Left lung (tissue), 1 donor: ENCODE data around the genes RPL22, KLHL21 and DNAJC11.

DNA sequence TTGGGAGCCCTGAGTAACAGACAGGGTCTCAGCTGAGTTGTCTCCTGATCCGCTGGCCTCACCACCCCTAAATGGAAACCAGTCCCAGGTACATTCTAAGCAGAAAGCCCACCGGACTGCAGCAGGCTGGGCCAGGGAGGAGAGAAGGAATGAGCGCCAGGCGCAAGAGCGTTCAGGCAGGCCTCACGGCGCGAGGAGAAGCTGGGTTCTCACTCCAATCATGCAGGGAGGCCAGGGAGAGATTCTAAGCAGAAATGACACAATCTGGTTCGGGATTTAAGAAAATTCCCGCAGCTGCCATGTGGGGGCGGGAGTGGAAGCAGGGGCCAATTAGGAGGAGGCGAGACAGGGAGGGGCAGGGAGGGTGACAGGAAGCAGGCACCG is 12.0 kb downstream of the NPHP4 start:
- PRO-cap = no peak

DNA sequence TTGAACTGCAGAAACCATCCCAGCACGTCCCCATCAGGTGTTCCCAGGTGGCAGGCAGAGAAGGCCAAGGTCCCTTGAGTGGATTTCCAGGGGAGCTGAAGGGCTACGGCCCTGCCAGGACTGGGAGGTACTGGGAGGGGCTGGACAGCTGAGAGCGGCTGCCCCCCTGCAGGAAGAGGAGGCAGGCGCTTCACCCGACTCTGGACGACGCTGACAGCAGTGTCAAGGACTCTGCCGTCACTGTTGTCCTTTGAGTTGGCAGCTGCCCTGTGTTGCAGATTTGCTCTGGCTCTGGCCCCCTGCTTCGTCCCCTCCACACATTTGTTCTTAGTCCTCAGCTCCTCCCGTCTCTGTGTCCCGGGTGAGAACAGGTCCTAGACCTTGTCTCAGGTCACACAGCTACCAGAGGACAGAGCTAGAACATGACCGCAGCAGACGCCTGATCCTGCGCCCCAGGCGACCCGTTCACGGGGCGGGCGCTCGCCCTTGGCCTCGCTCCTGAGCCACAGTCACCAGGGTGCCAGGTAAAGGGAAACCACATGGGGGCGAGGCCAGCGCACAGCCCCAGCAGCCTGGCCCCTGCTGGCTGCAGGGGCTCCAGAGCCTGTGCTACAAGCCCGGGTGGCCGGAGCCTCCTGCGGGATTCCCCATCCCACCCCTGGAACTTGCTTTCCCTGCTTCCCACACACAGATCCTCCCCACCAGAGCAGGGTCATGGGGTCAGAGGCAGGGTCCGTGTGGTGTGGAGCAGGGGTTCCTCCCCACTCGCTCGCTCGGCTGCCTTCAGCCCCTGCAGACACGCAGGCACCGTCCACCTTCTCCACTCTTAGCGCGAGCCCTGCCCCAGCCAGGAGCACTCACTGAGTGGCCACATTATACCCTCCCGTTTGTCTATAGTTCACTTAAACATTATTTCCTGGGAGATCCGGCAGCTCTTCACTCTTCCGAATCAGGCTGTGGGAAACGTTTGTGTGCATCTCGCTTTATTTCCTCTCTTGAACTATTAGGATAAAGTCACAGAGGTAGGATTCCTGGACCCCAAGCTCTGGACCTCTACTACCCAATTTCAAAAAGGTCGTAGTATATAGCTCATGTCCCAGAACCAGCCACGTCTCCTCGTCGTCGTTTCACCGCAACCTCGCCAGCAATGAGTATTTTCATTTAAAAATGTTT is 10.8 kb upstream of the NPHP4 start:
- PRO-cap = no peak

- PRO-cap = no peak
Observed at GRCh38 chr1:6012503-6012933, 20.3 kb upstream of the NPHP4 start.

DNA sequence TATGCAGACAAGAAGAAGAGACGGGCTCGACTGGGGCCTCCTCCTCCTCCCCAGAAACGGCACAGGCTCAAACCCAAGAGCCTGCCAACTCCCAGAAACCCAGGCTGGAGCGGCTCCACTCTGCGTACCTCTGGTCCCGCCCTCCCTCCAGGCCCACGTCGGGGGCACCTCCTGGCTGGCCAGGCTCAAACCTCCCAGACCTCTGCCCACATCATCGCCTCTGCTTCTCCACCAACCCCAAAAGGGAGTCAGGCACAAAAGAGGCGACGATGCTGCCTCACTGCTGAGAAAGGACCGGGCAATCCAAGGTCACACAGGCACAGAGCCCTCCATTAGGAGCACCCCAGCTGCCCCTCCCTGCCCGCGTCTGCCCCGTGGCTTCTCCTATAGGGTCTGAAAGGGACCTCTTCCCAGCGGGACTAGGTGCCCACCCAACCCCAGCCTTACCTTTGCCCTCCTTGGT is 25.9 kb downstream of the CHD5 start:
- PRO-cap = no peak

DNA sequence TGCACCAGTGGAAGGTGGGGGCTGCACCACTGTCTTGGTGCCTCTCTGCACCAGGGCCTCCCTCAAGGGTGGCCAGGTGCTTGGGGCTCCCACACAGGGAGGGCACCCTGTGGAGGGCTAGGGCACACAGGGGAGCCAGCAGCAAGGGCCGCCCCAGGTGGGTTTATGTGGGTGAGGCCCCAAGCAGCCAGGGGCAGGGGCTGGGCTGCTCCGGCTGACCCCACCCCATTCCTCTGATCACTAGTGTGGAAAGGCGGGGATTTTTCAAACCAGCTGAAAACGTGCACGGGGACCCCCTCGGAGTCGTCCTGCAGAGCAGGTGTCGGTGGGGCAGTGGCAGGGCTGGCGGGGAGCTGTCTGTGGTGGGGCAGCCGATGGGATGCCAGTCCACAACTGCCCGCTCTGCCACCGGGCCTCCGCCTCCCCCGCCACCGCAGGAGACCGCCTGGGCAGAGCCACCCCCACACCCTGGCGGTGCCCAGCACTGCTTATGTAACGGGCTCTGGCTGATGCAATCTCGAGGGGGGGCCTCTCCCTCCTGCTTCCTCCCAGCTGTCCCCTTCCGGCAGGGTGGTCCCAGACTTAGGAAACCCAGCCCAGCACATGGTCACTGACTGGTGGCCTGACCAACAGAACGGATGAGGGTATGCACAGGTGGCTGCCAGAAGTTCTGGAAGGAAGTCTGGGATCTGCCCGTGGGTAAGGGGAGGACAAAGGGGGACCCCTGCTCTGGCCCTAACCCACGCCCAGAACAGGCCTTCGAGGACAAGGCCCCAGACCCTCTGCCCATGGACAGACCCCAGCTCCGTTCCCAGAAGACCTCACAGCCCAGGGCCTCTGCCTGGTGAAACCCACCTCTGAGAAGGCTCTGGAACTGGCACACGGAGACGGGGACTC is 9.4 kb downstream of the CHD5 start:
- PRO-cap = unidirectional peak, minus-strand start at position 433 of the sequence

- PRO-cap = bidirectional peak, plus-strand start at chr1:6199771, minus-strand start at chr1:6199555
Observed at GRCh38 chr1:6199483-6200205, at the start of gene RPL22. Gene RPL22, minus strand, starts transcription at chr1:6199595.

- PRO-cap = no peak
Observed at GRCh38 chr1:6418829-6419444, 782 bp downstream of the HES2 start.

DNA sequence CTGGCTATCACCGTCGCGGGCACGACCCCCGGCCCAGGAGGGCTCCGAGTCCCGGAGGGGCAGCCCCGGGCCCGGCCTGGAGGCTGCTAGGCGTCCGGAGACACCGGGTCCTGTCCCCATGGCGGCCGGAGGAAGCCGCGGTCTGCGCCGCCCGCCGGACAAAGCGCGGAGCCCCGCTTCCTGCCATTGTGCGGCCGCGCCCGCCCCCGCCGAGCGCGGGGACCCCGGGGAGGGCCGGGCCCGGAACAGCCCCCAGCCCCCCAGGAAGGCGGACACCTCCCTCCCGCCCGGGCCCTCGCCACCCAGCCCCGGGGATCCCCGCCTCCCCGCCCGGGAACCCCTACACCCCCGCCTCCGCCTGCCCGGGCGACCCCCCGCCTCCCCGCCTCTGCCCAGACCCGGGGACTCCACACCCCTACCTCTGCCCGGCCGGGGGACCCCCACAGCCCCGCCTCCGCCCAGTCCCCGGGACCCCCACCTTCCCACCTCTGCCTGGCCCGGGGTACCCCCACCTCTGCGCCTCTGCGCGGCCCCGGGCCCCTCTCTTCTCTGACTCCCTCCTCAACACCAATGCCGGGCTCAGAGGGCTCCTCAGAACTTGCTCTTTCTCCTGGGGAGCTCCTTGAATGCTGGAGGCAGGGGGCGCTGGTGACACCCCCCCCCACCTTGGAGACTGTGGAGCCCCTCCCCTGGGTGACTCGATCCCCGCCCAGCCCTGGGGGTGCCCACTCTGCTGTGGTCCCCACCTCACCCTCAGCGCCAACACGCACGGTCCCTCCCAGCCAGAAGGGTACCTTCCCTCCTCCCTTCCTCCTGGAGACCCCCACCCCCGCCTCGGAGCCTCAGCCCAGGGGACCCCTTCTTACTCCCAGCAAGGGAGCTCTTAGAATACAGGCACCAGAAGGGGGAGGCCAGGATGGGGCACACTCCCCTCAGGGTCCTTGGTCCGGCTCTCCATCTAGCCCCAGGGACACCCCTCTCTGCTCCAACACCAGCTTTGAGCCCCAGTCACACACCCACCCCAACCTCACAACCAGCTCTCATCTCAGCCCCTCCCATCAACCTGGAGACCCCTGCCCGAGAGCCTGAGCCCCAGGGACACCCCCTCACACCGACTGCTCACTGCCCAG is 5.8 kb downstream of the PLEKHG5 start:
- PRO-cap = bidirectional peak, plus-strand start at position 186 of the sequence, minus-strand start at position 144 of the sequence

- PRO-cap = unidirectional peak, plus-strand start at chr1:6490609; unidirectional peak, plus-strand start at chr1:6490853; bidirectional peak, plus-strand start at chr1:6491032, minus-strand start at chr1:6490993
Observed at GRCh38 chr1:6490228-6491111, 997 bp downstream of the PLEKHG5 start.

DNA sequence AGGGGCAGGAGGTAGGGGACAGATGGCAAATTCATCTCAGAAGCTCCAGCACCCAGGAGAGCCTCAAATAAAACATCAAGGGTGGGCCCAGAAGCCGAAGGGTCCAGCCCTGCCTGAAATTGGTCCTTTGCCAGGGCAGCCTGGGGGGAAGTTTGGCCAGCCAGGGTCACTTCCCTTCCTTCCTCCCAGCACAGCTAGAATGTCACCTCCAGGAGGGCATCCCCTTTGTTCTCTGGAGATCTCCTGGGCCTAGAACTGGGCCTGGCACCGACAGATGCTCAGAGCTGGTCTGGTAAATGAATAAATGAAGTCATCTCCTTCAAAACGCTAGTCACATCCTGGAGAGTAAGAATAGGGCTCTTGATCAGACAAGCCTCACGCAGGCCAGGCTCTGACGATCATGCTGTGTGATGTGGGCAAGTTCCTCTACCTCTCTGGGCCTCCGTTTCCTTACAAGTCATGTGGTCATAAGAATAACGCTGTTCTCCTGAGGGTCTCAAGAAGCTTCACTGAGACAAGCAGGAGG is 1.7 kb upstream of the PLEKHG5 start:
- PRO-cap = no peak

DNA sequence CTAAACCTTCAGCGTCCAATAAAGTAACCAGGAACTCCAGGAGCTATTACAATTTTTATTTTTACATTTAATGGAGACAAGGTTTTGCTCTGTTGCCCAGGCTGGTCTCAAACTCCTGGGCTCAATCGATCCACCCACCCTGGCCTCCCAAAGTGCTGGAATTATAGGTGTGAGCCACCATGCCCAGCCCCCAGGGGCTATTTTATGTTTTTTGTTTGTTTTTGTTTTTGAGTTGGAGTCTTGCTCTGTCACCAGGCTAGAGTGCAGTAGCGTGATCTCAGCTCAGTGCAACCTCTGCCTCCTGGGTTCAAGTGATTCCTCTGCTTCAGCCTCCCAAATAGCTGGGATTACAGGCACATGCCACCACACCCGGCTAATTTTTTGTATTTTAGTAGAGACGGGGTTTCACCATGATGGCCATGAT is 3.0 kb downstream of the ZBTB48 start:
- PRO-cap = no peak

DNA sequence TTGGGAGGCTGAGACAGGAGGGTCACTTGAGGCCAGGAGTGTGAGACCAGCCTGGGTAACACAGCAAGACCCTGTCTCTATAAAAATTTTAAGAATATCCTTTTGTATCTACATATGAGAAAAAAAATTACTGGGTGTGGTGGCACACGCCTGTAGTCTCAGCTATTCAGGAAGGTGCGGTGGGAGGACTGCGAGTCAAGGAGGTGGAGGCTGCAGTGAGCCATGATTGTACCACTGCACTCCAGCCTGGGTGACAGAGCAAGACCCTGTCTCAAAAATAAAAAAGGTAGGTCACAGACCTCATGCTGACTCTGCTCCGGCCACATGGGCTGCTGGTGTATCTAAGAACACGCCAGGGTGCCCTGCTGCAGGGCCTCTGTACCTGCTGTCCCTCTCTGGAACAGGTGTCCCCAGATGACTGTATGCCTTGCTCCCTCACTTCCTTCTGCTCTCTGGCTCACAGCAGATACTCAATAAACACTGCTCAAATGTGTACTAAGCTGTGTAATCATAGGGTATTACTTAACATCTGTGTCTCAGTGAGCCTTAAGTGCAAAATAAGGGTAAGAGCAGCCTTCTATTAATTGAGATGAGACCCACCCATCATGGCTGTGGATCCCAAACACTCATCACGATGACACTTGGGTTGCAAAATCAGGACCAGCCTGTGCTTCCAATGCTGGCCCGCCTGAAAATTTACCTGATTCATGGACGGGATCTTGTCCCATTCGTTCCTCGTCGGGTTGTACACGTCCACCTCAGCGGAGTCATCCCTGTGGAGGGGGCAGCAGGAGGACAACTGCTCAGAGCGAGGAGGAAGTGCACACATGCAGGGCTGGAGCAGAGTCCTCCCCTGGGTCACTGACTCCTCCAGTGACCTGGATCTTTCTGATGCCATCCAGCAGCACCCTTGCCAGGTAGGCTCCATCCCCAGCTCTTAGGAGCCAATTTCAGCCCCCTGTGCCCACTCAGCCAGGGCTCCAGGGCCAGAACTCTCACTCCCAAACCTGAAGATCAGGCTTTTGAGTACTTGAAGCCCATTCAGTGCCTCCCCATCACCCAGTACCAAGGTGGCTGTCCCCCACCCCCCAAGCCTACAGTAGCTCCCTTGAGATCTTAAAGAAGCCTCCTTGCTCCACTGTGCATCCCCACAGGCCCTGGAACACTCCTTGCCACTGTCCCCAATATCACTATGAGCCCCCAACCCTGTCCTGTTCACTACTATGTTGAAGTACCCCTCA is 7.5 kb downstream of the KLHL21 start:
- PRO-cap = no peak

DNA sequence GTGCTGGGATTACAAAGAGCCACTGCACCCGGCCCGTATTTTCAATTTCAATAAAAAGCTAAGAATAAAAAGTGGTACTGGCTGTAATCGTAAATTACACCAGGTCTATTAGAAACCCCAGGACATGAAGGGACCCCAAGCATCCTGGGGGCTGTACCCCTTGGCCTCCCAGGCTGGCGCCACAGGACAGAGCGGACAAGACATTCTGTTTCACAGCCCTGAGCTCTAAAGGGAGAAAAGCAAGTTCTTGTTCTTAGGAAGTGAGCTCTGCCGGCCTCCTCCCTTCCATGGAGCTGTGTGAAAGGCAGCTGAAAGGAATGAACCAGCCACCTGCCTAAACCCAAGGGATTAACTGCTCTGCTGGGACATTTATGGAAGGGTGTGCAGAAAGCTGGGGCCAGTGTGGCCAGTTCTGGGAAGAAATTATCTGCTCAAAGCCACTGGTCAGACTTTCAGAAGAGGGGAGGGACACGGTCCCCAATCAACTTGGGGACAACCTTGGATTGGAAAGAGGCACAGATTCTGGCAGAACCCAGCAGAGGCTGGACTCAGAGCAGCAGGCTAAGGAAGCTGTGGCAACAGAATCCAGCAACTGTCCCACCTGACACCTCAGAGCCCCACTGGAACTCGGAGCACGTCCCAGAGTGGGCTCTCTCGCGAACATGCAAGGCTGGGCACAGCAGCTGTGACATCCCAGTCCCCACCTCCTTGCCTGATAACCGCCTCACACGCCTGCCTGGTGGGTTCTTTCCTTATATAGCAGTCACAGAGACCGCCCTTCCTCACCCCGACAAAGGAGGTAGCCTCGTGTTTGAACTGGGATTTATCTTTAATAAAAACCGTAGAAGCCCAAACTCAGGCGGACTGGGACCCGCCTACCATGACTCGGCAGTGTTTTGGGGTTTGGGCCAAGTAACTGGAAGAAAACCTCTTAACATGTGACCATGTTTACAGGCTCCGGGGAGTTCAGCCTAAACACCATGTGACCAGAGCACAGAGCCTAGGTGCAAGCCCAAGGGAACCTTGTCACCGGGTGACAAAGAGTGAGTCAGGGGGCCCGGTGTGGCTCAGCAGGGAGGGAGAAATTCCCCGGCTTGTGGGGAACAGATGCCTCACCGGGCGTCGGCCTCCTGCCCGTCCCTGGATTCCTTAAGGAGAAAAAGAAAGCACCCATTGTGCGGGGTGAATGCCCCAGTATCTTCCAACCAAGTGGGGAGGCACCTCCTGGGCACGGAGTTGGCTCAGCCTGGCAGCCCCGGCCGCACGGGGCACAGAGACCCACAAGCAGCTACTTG is 1.9 kb downstream of the KLHL21 start:
- PRO-cap = bidirectional peak, plus-strand start at position 1,077 of the sequence, minus-strand start at position 730 of the sequence

- PRO-cap = no peak
Observed at GRCh38 chr1:6601604-6601840, 1.1 kb downstream of the KLHL21 start.

DNA sequence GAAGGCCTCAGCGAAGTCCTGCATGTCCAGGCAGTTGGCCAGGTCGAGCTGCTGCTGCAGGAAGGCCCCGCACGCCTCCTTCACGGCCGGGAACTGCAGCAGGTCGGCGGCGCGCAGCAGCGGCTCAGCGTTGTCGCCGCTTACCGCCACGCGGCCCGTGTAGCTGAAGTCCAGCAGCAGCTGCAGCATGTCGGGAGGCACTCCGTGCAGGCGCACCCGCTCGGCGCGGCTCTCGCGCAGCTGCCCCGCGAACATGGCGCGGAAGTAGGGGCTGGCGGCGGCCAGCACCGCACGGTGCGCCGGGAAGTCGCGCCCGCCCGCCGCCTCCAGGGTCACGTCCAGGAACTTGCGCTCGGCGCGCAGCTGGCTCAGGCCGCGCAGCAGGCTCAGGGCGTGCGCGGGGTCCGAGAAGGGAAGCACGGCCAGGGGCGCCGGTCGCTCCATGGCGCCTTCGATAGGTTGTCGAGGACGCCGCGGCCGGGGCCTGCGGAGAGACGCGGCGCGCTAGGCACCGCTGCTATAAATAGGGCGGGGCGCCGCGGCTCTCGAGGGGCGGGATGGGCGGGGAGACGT is at the start of gene KLHL21:
Gene KLHL21 (minus strand): TSS at position 496 of the 573 bp plus-strand sequence.
- PRO-cap = bidirectional peak, plus-strand start at position 33 of the sequence, minus-strand start outside the sequence; bidirectional peak, plus-strand start at position 292 of the sequence, minus-strand start at position 242 of the sequence; bidirectional peak, plus-strand start outside the sequence, minus-strand start at position 496 of the sequence

DNA sequence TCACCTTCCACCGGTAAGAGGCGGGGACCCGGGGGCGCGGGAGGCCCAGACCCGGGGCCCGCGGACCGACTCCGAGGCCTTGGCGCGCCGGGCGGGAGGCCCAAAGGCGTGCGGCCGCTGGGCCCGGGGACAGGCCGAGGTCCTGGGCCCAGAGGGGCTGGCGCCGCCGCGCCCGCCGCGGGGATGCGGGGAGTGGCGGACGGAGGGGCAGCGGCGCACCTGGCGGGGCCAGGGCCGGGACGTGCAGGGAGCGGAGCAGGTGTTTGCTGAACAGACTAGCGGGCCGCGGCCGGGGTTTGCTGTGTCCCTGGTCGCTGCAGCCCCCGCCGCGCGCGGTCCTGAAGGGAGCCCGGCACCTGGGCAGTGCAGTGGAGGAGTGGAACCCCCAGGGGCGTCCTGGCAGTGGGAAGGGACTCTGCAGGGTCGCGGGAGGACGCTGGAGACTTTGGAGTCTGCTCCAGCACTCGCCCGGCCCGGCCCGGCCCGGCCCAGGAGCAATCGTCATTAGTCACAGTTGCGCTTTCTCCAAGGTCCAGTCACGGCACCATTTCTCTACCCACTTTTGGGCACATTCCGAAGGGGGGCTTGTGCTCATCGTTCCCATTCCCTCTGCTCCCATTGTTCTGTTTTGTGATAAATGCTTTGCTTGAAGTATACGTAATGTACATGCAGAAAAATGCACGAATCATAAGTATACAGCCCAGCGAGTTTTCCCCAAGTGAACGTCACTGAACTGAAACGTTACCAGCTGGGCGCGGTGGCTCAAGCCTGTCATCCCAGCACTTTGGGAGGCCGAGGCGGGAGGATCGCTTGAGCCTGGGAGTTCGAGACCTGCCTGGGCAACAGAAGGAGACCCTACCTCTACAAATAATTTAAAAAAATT is 853 bp downstream of the THAP3 start:
- PRO-cap = unidirectional peak, minus-strand start at position 506 of the sequence

DNA sequence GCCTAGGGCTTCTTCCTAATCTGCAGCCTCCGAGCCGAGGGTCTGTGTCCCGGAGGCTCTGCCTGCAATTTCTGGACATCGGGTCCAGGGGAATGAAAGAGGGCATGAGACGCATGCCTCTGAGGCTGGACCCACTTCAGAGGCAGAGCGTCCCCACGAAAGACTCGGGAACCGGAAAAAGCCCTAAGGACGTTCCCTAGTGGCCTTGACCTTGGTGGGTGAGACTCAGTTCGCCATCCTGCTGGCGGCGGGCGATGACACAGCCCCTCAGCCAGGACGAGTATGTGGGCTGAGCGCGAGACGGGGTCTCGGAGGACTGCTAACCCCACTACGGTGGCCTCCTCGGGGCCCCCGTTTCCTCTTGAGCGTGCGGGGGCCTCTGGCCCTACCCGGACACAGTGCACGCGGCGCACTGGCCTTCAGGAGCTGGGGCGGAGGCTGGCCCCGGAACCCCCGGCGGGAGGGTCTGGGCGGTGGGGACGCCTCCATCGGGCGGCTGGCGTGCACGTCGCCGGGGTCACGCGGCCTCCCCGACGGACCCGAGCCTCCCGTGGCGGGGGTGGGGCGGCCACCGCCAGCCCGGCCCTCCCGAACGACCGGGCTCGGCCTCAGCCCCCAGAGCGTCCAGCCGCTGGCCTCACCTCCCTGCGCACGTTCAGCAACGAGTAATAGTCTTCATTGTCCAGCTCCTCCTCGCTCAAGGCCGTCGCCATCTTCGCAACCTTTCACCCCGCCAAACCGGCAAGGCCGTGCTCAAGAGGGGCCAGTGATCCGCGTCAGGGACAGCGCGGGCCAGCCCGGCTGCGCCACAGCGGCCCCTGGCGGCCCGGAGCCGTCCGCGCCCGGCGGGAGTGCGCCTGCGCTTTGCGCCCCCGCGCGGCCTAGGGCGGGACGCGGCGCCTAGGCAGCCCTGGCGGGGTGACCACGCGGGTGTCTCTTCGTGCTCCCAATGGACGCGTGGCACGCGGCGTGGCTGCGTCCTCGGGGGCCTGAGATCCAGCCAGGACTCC is at the start of gene DNAJC11:
Gene DNAJC11 (minus strand): TSS at position 729 of the 1,010 bp plus-strand sequence.
- PRO-cap = bidirectional peak, plus-strand start at position 875 of the sequence, minus-strand start at position 729 of the sequence

GRCh38 chr1:6823020-6823402 is 37.8 kb downstream of the CAMTA1 start:
- PRO-cap = no peak

DNA sequence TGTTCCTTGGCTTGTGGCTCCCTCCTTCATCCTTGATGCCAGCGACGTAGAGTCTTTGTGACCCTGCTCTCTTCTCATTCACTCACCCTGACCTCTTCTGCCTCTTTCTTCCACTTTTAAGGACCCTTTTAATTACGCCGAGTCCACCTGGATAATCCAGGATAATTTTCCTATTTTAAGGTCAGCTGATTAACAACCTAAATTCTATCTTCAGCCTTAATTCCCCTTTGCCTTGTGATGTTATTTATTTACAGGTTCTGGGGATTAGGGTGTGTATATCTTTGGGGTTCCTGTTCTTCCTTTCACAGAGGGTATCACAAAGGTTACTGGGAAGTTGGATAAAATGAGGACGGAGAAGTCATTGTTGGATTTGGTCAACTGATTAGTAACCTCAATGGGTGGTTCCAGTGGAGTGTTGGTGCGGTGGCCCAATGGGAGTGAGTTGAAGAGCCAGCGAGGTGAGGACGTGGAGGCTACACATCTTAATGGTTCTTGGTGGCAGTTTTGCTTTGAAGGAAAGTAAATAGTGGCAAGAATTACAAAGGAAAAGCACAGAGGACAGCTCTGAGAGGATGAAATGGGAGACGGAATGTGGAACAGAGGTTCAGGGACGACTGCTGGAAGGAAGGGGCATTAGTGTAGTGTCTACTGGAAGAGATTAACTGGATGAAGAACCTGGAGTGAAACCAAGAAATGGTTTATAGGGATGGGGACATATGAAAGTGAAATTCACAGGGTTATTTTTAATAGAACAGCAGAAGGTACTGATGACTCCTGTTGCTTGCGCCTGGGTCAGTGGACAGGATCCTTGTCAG is 56.0 kb downstream of the CAMTA1 start:
- PRO-cap = no peak

DNA sequence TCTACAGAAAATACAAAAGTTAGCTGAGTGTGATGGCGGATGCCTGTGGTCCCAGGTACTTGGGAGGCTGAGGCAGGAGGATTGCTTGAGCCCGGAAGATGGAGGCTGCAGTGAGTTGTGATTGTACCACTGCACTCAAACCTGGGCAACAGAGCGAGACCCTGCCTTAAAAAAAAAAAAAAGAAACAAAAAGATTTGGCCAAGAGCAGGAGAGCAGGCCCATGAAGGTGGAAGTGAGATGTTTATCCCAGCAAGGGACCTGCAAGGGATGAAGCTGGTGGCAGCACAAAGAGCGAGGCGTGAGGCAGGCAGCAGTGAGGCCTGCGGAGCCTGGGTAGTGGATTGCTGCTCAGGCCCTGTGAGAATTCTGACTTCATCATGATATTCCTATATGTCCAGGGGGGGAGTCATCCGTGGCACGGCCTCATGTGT is 240.7 kb downstream of the CAMTA1 start:
- PRO-cap = unidirectional peak, minus-strand start at position 299 of the sequence